Pericardium fibroblast (primary cell): Measurements from ENCODE around the genes BTN1A1, ABT1 and ZSCAN16.

DNA sequence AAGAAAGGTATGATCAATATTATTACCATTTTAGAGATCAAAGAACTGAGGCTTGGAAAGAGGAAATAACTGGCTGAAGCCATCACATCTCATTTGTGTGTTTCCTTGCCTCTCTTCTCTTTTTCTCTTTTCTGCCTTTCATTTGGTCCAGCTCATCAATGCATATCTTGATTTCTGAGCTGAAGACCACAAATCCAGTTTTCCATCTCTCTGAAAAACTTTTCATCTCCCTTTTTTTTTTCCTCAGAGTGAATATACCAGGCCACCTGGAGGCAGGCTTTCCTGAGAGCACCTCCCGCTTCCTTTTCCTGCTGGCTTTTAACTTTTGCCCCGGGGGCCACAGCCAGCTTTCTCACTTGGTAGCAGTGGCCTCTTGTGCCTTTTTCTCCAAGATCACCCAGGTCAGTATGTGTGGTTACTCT is at the start of gene BTN1A1:
BTN1A1 (plus strand) TSS at position 346 of the 422 bp plus-strand sequence.
- RAMPAGE, long total RNA: no peak

DNA sequence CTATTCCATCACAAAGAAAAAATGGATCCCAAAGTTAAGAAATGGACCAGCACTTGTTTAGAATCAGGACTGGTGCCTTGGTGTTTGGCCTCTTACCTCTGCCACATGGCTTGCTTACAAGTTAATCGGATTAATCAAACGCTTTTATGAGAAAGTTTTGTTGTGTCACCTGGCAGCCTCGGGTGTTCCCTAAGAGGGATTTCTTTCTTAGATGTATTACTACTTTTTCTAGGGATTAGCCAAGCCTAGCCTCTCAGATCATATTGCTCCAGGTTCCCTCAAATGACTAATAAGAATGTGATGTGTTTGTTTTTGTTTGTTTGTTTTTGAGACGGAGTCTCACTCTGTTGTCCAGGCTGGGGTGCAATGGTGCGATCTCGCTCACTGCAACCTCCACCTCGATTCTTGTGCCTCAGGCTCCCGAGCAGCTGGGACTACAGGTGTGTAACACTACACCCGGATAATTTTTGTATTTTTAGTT is 847 bp downstream of the HMGN4 start:
- RAMPAGE, long total RNA: no peak

GRCh38 chr6:26576302-26576763 is 20.4 kb upstream of the ABT1 start:
- RAMPAGE, long total RNA: no peak

GRCh38 chr6:26596459-26597642 is at the start of gene ABT1:
Gene ABT1, plus strand, starts transcription at chr6:26596953.
- RAMPAGE, long total RNA: start-site peak on the plus strand at chr6:26596973-26596980, 170 and 62 reads in 2 replicates

GRCh38 chr6:26743895-26744564 is 84.5 kb upstream of the ZNF322 start:
- RAMPAGE, long total RNA: no peak

DNA sequence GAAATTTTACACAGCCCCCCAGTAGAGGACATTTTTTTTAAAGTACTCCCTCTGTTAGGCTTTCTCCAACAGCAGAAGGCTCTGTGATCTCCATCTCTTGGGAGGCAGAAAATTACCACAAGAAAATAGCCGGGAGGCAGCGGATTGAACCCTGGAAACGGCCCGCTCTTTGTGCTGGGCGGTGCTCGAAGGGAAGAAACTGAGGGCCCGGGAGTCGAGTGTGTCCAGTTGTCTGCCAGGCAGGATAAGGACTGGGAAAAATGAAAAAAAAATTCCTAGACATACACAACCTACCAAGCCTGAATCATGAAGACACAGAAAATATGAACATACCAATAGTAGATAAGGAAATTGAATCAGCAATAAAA is 31.5 kb downstream of the POM121L2 start:
- RAMPAGE, long total RNA: no peak

DNA sequence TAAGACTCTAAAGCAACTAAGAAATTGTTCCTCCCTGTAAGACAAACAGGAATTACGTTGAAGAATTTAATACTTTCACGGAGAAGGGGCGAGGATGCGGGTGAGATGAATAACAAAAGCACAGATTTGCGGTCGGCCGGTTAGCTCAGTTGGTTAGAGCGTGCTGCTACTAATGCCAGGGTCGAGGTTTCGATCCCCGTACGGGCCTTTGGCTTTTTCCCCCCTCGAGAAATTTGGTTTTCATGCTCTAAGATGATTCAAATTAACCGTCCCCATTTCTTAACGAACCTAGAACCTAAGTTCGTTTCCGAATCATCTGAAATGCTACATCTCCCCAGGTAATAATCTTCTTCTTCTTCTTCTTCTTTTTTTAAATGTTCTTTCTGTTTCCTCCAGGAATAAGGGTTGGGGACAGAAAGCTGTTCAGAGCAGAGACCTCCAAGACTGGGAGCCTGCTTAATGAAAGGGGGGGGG is 18.3 kb downstream of the POM121L2 start:
- RAMPAGE, long total RNA: no peak

GRCh38 chr6:27297679-27298120 is 14.4 kb downstream of the POM121L2 start:
- RAMPAGE, long total RNA: no peak

GRCh38 chr6:27544676-27545075 is 71.8 kb upstream of the ZNF184 start:
- RAMPAGE, long total RNA: no peak

DNA sequence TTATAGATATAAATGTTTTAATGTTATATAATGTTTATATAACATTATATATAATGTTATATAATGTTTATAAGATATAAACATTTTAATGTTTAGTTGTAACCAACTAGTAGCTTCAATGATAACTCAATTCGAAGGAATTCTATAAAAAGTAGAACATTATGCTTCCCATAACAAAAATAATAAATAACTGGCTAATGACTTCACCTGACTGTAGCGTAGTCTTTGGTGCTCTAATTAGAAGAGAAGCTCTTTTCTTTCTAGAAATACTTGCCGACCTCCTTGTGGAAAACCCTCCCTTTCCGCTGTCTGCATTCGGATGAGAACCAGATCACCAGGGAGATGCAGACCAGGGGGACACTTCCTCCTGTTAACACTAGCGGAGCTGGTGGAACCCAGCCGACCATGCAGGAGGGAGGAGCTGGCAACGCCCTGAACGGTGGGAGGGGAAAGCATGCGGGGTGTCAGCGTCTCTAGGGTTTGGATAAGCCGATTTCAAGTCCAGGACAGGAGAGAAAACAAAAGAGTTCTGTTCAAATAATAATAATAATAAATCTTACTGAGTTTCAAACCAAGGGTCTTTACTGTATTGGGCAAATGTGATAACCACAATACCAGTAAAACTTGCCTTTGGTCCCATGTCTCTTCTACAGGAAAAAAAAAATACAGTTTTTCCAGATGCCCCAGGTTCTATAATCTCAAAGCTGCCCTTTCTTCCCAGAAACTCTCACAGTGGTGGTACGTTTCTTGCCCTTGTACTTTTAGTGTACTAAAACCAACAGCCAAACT is 53.7 kb downstream of the H2BC13 start:
- RAMPAGE, long total RNA: no peak

GRCh38 chr6:28124324-28125330 is at the start of gene ZSCAN16:
Gene ZSCAN16, plus strand, starts transcription at chr6:28124609.
- RAMPAGE, long total RNA: no peak

- RAMPAGE, long total RNA: no peak
Measured at GRCh38 chr6:28382028-28382586, 17.4 kb downstream of the ZSCAN12 start.

DNA sequence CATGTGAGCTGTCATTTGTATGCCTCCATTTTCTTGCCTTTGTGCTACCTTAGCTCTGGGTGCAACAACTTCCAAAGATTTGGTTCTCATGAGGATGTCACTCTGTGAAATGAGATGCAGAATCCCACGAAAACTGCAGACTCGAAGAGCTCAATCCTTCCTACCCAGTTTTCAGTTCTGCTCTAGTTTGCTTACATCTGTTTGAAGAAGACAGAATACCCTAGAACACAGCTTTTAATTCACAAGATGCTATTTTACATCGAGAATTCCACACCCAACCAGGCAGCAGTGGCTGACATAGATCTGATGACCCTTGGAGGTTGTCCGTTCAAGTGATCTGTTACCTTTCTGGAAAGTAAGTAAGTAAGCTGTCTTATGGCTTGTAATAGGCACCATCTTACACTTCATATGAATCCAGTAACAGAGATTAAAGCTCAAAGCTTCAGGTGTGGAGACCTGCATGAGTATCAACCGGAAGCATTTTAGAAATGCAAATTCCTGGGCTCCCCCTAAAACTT is 1.4 kb downstream of the GPX6 start:
- RAMPAGE, long total RNA: no peak

GRCh38 chr6:28536807-28538030 is 11.5 kb downstream of the GPX5 start:
- RAMPAGE, long total RNA: no peak

DNA sequence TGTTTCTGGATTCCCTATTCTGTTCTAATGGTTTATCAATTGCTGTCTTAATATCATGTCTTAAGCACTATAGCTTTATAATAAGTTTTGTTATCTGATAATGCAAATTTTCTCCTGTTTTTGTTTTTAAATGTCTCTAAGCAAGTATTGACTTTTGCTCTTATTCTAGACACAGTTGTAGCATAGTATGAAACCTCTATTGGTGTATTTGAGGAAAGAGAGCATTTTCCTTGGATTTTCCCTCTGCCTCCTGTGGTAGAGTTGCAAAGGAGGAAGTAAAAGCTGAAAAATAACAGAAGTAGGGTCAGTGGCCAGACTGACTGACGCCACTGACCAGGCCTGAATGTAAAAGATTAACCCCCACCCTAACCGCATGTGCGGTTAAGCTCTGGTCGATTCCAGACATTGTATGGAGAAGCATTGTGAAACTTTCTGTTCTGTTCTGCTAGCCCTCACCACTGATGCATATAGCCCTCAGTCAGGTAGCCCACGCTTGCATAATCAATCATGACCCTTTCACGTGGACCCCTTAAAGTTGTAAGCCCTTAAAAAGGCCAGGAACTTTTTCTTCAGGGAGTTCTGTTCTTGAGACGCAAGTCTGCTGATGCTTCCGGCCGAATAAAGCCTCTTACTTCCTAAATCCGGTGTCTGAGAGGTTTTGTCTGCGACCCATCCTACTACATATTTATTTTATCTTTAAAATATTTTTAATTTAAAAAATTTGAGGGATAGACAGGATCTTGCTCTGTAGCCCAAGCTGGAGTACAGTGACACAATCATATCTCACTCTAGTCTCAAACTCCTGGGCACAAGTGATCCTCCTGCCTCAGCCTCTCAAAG is 20.9 kb downstream of the SCAND3 start:
- RAMPAGE, long total RNA: no peak

DNA sequence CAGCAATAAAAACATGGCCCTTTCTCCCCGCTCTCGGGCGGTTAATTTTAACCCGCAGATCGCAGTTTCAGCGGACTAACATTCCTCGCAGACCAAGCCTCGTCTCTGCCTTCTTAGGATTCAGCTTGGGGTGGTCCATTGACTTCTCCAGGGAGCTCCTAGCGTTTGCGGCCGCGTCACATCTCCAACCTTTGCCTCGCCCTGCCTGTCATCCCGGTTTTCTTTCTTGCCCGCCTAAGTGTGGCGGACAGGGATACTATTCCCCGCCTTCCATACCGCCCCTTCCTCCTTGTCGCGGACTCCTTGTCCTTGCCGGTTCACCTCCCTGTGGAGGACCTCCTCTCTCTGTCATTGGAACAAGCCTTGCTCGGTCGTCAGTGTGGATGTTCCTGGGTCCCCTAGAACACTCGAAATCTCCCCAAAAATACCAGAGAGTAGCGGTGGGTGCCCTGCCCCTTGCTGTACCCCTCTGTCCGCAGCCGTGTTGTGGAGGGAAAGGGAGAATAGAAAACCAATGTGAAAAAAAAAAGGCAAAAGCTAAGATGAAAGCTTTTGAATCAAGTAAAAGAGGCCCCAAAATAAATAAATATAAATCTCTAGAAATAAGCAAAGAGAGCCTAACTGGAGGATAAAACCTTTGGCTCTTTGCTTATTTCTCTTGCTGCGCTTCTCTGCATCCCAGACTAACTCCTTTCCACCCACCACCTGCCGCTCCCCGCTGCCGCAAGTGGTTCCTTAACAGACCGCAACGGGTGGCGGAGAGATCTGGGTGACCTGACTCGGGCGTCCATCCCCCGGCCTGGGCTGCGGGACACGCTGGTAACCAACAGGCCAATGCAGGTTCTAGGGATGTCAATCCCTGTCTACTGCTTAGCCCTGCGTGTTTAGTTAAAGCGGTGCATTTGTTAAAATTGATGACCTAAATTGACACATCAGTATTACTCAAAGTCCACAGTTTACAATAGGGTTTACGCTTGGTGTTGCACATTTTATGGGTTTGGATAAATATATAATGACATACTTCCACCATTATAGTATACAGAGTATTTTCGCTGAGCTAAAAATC is 48.5 kb upstream of the SCAND3 start:
- RAMPAGE, long total RNA: no peak

- RAMPAGE, long total RNA: no peak
Measured at GRCh38 chr6:28735335-28735980, 148.4 kb upstream of the SCAND3 start.

DNA sequence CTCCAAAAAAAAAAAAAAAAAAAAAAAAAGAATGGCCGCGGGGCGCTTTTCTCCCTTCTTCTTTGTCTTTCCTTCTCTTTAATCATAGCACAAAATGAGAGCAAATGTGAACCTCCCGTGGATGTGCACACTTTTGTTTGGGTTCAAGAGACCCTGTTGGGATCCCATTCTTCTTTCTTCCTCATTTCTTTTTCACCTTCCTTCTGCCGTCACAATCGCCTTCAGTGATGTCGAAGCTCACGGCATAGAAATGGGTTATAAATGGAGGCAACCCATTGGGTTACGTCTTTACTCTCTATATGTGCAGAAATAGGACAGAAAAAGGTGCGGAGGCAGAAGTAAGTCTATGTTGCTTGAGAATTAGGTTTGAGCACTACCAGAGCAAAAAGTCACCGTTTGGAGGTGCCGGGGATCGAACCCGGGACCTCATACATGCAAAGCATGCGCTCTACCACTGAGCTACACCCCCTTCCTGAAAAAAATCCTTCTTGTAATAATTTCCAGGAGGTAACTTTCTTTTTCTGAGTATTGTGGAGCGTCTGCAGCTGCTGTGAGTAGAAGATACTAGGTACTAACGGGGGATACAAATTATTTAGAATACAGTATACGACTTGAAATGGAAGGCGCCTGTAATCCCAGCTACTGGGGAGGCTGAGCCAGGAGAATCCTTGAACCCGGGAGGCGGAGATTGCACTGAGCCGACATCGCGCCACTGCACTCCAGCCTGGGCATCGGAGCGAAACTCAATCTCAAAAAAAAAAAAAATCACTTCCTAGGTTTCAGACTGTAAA is 134.2 kb downstream of the TRIM27 start:
- RAMPAGE, long total RNA: no peak

GRCh38 chr6:28802362-28803158 is 121.2 kb downstream of the TRIM27 start:
- RAMPAGE, long total RNA: no peak

DNA sequence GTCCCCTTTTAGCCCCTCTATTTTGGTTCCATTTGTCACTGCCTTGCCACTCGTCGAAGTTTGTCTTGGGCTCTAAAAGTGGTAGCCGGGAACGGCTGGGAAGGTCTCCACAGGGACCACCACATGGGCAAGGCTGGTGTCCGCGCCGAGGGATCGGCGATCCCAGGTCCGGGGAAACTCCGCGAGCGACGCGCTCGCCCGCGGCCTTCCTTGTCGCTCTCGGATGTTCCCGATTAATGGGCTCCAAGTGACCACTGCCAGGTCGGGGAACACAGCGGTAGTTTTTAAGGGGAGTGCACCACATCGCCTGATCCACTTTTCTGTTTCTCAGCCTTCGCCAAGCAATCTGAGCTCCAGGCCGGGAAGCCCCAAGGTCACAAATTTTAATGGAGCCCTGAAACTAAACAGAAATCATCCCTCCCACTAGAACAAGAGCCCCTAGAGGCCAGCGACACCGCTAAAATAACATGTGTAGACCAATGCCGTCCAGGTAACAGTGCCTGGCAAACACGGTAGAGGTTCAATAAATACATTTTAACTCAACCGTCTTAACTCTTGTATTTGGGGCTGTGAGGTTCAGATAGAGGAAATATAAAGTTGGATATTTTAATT is 26.9 kb downstream of the TRIM27 start:
- RAMPAGE, long total RNA: no peak